Hematopoietic multipotent progenitor cell (in vitro differentiated cells): ENCODE data around the gene SLC38A1.

DNA sequence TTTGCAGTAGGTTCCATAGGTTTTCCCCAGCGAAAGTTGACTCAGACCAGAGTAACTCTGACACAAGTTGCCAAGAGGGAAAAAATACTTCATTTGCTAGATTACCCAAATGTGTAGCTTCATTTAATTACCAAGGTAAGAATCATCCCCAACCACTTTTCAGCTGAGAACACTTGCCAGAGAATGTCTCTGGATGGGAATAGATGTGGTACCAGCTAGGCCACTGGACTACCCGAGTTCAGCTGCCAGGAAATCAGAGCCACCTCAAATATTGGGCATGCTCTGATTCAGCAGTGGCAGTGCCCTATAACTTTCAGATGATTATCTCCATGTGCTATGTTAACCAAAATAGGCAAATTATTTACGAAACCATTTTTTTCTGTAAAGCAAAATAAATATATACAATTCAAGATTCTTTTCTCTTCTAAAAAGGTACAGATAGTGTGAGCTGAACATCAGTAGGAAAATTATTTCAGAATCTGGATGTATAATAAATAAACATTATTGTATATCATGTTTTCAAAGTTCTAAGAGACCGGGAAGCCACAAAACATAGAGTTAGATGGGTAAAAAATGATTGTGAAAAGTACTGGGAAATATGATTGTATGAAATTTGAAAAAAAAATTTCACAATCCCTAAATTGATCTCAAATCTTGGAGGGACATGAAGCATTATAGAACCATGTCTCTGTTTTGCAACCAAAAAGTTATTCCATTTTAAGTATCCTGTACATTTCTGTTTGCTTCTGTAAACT lies 80.5 kb downstream of the SLC38A1 start:
- CAGE, long polyA plus RNA = no peak

- CAGE, long polyA plus RNA = no peak
These were observed 71.1 kb downstream of the SLC38A1 start for GRCh38 chr12:46197688-46198104.

GRCh38 chr12:46215047-46215864 lies 53.6 kb downstream of the SLC38A1 start:
- CAGE, long polyA plus RNA = no peak

- CAGE, long polyA plus RNA = no peak
These were observed at the start of gene SLC38A1 for GRCh38 chr12:46268574-46269277. SLC38A1 (minus strand) TSS chr12:46269043.

DNA sequence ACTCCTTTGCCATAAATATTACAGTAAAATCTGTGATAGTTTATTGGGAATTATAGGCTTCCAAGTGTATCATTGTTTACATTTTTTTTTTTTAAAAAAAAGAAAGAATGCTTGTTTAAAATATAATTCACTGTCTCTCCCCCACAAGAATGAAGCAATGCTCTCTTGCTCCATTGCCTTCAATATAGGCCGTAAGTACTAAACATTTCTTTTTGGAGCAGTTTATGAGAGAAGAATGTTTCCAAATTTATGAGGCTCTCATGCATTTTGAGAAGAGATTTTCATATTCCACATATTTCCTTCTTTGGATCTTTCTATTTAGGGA lies 20.4 kb downstream of the SLC38A2 start:
- CAGE, long polyA plus RNA = no peak

GRCh38 chr12:46364778-46365550 lies 7.6 kb downstream of the SLC38A2 start:
- CAGE, long polyA plus RNA = no peak

GRCh38 chr12:46376562-46377081 lies 4.0 kb upstream of the SLC38A2 start:
- CAGE, long polyA plus RNA = no peak

GRCh38 chr12:46414887-46415125 lies 42.2 kb upstream of the SLC38A2 start:
- CAGE, long polyA plus RNA = no peak

GRCh38 chr12:46431618-46432304 lies 59.2 kb upstream of the SLC38A2 start:
- CAGE, long polyA plus RNA = no peak

- CAGE, long polyA plus RNA = no peak
These were observed 151.6 kb upstream of the SLC38A2 start for GRCh38 chr12:46524010-46524742.

DNA sequence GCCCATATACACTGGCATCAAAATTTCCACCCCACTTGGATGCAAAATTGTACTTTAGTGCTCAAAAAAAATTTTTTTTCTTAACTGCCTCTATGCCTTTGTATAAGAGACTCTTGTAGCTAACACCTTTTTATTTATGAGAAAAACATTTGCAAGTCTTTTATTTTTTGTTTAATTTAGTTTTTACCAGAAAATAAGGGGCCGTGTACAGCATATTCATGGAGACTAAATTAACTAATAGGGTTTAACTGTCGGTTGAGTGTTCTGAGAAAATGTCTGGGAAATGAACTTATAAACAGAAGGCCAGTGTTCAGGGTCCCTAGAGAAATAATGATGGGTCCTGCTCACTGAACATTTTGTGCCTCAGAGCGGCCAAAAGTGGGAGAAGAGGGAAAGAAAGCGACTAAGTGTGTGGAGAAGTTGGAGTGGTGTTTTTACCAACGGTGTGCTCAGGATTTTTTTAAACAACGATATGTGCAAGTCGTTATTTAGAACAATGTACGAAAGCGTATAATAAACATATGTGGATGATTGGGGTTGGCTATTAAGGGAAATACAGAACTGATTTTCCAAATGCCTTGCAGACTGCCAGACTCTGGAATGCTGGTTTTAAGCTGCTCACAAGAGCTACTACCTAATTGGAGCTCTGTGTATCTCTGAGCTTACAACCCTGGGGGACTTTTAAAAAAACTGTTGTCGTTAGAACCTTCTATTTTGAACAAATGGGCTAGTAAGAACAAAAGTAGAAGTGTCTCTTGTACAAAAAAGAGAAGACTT lies 166.7 kb downstream of the SLC38A4 start:
- CAGE, long polyA plus RNA = no peak

DNA sequence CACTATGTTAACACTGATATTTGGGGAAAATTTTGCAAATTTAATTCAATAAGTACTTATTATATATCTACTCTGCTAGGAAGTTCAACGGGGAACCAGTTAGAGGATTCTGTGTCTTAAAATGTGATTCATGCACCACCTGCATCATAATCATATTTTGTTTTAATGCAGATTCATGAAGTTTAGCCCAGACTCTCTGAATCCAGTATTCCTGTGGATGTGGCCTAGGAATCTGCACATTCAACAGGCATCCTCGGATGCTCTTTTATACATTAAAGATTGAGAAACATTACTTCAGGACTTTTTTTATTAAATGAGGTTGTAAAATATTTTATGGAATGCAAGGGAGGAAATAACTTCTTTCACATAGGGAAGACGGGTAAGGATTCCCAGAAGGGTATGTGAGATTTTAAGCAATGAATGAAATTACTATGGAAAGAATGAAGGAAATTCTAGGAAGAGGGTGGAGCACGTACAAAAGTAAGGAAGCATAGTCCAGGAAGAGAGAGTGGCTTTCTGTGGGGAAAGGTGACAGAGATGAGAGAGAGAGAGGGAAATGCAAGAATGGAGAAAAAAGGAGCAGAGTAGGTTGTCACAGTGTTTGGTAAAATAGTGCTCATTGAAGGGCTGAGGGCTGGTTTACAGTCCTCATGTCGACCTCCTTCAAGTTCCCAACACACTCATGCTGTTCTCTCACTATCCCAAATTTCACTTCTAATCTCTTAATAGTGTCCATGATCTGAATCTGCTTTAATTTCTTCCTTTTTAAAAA lies 138.6 kb downstream of the SLC38A4 start:
- CAGE, long polyA plus RNA = no peak

DNA sequence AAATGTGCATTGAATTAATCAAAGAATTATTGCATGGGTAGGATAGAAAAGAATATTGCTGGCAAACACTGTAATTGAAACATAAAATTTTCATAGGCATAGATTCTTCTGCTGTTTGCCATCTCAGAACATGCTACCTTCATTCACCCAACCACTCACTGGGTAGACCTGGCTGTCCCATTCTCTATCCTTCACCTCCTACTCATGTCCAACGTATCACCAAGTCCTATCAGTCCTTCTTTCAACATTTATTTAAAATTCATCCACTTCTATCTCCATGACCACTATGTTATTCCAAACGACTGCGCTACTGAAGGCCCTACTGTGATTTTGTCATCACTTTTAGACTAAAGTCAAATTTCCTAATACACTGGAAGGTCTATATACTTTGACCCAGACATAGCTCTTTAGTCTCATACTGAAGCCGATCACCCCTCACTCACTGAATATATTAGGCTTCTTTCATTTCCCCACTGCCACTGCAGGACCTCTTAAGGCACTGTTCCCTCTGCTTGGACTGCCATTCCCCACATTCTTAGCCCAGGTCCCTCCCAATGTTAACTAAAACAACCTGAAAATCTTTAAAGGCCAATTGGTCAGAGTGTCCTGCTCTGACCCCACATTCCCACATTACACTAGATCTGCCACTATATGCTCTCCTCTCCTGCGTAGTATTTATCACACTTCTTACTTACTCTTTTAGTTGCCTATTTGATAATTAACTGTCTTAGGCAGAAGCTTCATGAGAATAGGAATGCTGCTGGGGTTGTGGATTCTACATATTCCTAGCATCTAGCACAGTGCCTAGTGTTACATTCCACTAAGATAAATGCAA lies 25.6 kb downstream of the SLC38A4 start:
- CAGE, long polyA plus RNA = no peak

- CAGE, long polyA plus RNA = no peak
These were observed 110.0 kb upstream of the AMIGO2 start for GRCh38 chr12:47189723-47190248.

- CAGE, long polyA plus RNA = no peak
These were observed 114.0 kb upstream of the AMIGO2 start for GRCh38 chr12:47193742-47194187.

DNA sequence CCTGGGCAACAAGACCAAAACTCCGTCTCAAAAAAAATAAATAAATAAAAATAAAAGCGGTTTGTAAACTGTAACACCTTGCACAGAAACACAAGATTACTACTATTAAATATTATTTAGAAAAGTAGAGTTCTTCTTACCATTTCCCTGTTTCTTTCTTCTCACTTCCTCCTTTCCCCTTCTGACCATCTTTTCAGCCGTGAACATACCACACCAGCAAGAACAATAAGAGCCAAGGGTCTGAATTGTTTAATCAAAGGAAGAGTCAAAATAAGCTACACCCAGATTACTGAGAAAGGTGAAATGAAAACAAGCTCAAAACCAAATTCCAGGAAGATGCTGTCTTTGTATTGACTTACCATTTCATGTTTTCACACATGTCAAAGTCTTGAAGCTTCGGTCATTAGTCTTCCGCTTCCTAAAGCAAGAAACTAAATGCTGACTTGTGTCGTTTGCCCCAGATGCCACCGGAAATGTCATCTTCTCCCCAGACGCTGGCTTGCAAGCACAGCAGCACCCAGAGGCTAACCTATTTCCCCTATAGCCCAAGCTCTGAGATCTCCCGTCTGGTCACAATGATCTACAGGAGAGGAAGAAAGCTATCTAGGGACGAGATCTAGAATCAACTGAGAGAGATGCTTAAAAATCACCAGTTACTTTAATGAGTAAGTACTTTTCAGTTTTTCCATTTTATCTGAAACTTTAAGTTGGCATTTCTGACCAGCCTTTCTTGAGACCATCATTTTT lies 136.4 kb upstream of the AMIGO2 start:
- CAGE, long polyA plus RNA = start-site peak on the minus strand centred at position 229 of the sequence, 12 bp wide, 5 reads; start-site peak on the minus strand centred at position 419 of the sequence, 19 bp wide, 7 reads

DNA sequence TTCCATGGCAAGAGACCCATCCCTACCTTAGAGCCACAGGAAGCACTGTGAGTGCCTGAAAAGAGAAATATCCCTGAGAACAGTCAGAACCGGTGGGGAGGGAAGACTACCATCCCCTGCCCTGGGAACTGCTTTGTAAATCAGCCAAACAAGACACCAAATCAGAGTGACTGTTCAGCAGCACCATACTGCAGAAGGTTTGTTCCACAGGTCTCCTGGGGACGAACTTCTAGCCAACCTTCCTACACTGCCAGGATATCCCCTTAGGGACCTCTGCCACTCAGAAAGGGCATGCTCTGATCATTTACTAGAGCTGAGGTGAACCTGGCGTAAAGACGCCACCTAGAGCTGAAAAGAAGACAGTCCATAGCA lies 227.9 kb upstream of the AMIGO2 start:
- CAGE, long polyA plus RNA = no peak

DNA sequence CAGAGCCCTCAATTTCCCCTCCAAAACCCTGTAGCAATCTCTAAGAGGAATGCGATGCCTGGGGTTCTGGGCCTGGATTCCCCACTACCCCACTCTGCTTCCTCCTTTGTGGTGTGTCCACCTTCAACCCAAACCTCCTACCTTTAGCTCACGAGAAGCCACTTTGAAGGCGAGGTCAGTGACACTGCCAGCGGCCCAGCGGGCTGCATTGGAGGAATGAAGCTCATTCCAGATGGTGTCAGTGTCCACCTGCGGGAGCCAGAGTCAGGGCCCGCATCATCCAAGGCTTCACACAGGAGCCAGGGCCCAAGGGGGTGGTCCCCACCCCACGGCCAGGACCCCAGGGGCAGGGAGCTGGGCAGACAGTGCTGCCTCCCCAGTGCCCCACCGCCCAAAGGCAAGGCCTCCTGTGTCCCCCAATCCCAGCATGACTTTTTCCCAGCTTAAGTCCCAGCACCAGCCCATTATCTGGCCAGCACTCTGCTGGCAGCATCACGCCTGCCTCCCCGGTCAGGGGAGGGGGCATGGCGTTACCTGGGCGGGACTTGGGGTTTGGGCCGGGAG lies 16.7 kb downstream of the SLC48A1 start:
- CAGE, long polyA plus RNA = no peak

DNA sequence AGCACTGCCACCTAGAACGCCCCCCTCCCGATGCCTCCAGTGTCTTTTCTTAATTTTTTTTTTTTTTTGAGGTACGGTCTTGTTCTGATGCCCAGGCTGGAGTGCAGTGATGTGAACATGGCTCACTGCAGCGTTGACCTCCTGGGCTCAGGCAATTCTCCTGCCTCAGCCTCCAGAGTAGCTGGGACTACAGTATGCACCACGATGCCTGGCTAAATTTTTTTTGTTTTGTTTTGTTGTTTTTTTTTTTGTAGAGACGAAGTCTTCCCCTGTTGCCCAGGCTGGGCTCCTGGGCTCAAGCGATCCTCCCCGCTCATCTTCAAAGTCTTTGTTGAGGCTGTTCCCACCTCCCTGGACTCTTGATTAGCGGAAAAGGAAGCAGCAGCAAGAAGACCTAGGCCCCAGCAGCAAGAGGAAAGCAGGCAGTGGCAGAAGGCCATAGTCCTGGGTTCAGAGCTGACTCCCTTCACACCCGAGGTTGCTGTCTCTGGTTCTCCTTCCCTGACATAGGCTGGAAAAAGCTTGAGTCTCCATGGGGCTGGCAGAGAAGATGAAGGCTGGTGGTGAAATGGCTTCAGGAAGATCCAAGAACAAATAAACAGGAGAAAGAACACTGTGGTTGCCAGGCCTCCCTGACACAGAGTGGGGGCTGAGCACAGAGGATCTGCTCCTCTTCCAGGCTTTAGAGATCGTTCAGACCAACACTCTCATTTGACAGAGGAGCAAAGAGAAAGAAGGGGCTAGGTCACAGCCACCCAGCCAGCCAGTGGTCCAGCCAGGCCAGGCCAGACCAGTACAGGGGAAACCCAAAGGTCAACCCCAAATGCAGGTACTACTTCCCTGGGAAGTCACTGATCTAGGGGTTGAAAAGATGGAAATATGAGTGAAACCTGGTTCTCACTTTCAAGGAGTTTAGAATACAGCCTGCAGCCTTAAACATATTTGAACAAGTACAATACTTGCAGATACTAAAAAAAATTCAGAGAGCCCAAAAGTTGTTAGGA lies 14.4 kb downstream of the HDAC7 start:
- CAGE, long polyA plus RNA = no peak

- CAGE, long polyA plus RNA = no peak
These were observed 326 bp downstream of the HDAC7 start for GRCh38 chr12:47819524-47819630.